Osteocyte (in vitro differentiated cells): ENCODE measurements around a stretch of chr17.

DNA sequence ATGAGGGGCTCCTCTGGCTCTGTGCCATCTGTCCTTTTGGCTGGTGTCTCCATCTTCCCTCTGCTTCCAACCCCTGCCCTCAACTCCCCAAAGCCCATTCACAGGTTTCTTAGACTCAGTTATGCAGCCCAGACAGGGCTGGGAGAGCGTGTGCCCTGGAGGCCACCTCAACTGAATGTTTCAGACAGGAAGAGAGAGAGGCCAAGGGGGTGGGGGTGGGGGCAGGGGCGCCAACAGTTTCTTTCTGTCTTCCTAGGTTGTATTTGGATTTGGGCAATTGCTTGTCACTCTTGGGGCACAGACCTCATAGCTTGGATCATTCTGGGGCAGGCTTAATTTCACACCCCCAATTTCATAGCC lies 14.9 kb upstream of the FZD2 start:
- PRO-cap, result no peak

GRCh38 chr17:44664938-44665302 lies 8.7 kb downstream of the MEIOC start:
- PRO-cap, result no peak

GRCh38 chr17:44911094-44911846 lies 4.0 kb downstream of the GFAP start:
- PRO-cap, result no peak

- PRO-cap, result no peak
Observed at GRCh38 chr17:44921075-44921814, 5.9 kb upstream of the GFAP start.

- PRO-cap, result no peak
Observed at GRCh38 chr17:45073572-45074236, 12.6 kb downstream of the NMT1 start.

DNA sequence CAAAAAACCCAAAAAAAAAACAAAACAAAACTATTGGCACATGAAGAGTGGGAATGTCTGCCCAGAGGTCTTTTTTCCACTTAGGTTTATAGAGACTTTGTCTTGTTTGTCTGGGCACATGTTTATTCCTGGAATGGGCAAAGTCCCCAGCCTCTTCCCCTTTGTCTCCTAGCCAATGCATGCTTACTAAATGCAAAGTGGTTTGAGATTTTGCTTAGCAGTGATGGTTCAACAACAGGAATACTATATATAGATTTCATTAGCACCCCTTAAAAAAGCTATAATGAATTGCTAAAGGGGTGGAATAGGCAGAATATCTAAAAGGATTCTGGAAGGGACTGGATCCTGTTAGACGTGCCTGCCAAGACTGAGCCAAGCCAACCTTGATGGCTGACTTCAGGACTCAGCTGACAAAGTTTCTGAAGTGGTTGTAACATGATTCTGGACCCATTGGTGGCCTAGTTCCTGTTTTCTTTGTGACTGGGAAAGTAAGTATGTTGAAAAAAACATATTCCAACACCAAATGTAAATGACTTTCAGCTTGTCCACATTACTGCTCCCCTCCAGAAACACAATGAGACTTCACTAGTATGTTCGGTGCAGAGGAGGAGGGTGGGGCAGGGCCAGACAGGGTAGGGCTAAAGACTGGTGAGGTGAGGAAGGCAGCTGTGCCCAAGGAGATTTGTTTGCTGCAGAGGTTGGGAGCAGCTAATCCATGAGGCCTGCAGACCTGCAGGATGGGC lies 26.2 kb downstream of the NMT1 start:
- PRO-cap, result no peak

DNA sequence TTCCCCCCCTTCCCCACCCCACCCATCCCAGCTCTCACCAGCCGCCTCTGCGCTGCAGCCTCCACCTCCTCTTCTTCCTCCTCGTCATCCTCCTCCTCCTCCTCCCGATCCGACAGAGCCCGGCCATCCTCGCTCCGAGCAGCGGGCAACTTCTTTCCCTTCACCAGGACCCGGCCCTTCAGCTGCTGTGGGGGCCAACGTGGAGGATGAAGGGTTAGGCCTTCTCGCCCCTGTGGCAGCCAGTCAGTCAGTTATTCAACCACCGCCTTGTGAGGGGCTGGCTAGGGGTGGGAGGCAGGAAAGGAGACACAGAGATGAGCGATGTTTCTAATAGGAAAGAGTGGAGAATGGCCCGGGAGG lies 17.0 kb downstream of the PLCD3 start:
- PRO-cap, result no peak

DNA sequence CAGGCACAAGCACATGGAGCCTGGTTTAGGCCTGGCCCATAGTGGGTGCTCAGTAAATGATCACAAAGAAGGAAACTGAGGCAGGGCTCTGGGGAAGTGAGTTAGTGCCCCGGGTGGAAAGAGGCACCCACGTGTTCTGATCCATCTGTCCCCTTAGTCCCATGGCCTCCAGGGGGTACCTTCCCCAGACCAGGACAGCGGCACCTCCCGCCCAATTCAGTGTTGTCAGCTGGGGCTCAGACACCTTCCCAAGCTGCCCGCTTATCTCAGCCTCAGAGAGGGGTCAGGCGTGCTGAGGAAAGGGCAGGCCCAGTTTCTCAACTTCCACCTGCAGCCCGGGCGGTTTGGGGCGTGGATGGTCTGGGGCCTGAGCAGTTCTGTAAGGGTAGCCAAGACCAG lies 5.2 kb downstream of the PLCD3 start:
- PRO-cap, result no peak

GRCh38 chr17:45224414-45224950 lies 2.8 kb downstream of the FMNL1 start:
- PRO-cap, result no peak

- PRO-cap, result no peak
Observed at GRCh38 chr17:45299309-45299786, 17.5 kb downstream of the MAP3K14 start.

DNA sequence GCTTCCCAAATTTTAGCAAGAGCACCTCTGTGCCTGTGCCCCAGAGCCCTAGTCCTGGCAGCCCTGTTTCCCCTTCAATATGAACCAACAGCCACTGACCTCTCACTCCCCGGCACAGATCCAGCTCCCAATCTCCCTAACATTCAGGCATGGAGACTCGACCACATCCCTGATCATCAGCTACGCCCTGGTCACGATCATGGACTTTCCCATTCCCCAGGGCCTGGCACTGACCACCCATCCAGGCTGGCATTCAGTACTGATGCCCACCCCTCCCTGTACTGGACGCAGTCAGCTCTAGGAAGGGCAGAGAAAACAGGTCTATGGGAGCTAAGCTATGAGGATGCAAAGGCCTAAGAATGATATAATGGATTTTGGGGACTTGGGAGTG lies 8.4 kb downstream of the ARHGAP27 start:
- PRO-cap, result no peak

DNA sequence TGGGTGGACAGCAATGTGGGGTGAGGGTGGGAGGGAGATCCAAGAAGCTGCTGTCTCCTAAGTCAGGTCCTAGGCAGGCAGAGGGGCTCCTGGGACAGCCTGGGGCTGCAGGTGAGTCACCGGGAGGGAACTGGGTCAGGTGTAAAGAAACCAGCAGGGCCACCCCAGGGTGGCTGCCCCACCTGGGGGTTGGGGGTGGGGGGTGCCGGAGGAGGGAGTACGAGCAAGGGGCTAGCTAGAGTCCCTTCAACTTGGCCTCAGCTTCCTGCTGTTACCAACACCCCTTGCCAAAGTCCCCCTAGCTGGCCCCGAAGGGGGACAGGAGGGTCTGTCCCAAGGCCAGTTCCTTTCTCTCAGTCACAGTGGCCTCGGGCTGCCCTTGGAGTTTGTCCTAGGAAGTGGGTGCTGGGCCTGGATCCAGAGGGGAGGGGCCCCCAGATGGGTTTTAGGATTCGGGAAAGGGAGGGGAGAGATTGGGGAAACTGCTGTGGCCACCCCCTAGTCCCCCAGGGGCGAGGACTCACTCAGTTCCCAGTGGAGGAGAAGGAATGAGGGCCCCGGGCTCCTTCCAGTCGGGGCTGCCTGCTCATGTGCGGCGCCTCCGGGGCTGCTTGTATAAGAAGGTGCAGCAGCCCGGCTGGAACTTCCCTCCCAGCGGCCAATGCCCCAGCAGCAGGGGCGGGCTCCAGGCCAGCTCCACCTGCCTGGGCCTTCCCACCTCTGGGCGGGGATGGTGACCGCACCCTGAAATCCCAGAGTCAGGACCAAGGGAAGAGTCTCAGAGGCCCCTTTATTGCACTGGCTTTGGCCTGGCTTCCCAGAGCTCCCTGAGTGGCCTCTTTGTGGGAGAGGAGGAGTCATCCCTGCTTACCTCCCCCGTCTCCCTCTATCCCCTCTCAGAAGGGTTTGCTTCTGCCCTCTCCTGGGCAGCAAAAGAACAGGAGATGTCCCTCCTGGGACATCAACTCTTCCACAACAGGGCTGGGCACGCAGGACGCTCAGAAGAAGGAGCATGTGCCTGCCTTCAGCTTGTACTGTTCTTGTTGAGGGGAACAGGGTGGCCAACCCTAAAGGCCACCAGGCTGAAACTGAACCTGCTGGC lies 7.3 kb downstream of the ARHGAP27 start:
- PRO-cap, result no peak

GRCh38 chr17:45641068-45641863 lies 142.9 kb upstream of the CRHR1 start:
- PRO-cap, result no peak

DNA sequence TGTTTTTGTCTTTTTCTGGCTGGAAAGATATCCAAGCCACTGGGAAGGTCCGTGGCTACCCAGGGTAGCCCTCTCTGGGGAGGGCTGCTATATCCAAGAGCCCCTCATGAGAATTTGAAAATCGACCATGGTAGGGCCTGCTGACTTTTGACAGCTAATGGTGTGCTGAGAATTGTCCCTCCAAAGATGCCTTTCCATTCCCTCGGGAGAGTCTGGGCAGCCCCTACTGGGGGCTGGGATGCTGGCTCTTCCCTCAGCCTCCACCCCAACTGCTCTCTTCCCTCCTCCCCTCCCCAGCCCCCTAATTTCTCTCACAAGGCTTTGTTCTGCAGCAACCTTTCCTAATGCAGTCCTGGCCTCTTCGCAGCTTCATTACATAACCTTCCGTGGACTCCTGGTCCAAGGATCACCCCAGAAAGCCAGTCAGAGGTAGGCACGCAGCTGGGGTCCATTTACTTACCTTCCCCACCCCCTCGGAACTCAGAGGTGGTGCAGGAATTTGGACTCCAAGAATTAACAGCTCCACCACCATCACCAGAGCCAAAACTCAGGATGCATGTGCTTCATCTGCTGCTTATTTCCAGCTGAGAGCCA lies 40.7 kb downstream of the MAPT start:
- PRO-cap, result no peak

DNA sequence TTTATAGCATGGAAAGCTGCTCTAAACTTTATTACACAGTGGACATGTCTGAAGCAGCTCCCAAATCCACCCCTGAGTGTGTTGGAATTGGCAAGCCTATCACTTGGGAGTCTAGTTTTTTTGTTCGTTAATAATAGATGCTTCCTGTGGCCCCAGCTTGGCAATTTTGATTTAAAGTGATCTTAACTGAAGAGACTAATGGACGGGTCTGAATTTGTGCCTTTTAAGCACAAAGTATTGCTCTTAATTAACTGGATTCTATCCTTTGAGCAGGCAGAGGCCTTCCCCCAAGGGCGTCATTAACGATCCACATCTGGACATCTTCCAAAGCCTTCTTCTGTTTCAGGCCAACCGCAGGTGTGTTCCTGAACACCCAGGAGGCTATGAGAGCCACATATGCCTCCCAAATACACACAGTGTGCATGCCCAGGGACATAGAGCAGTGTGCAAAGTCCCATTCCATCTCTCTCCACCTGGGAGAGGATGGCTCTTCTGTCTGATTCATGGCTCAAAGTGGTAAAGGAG lies 42.2 kb downstream of the MAPT start:
- PRO-cap, result no peak

DNA sequence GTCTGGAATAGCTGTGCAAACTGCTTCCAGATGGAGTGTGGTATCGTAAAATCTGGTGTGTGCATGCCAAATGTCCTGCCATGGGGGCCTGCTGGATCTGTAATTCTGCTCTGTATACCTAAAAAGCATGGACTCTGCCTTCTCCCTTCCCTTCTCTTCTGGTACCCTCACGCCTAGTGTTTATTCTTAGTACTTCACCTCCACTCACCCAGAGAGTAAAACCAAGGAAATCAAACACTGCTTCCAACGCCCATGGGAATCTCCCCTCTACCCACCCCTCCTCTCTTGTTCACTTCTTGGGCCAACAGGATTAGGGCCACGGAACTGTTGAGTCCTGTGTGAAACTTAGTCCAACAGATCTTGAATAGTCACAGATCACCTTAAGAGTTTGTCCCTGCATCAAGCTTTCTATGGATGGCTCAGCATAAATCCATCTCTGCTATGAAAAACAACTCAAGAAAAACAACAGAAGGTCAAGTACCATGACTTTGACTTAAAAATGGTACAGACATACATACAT lies 38.9 kb downstream of the STH start:
- PRO-cap, result no peak

DNA sequence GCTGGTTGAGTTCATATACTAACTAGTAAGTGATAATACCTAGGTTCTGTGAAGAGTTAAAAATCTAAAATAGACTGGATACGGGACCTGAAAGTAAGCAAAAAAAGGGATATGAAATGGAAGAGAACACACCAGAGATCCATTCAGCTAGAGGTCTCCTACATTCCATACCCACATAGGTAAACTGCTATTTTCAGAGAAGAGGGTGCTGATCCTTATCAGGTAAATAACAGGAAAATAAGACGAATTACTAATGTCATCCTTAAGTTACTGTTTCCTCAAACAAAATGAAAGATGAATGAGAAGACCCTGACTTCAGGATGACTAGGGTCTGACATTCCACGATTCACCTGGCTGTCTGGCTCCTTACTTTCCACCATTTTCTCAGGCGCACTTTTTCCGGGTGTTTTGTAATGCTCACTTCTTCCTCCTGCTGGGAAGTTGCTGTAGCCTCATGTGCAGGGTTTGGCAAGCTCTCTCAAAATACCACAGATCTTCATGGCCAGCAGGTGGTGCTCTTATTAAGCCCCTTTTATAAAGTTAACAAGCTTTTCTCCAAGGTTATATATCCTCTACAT lies 45.1 kb downstream of the STH start:
- PRO-cap, result no peak

DNA sequence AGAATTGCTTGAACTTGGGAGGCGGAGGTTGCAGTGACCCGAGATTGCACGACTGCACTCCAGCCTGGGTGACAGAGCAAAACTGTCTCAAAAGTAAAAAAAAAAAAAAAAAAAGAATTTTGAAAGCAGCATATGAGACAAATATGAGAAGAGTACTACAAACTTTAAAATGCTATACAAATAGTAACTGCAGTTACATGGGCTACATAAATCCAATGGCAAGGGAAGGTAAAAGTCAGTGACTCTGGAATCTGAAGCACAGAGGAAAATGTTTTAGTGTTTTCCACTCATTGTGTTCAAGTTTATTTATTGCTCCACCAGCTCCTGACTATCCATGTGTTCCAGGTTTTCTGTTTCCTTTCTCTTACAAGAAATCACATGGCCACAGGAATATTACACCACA lies 47.7 kb downstream of the STH start:
- PRO-cap, result no peak

DNA sequence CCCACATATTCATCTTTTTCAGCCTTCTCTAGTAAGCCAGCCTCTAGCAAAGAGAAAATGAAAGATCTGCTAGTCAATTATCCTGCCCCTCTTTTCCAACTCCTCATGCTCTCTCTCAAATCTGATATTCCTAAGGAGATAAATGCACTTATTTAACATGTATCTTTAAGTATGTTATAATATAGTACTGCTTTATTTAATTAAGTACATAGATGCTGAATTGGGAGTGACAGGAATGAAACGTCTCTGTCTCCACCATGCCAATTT lies 23.7 kb downstream of the KANSL1 start:
- PRO-cap, result no peak

DNA sequence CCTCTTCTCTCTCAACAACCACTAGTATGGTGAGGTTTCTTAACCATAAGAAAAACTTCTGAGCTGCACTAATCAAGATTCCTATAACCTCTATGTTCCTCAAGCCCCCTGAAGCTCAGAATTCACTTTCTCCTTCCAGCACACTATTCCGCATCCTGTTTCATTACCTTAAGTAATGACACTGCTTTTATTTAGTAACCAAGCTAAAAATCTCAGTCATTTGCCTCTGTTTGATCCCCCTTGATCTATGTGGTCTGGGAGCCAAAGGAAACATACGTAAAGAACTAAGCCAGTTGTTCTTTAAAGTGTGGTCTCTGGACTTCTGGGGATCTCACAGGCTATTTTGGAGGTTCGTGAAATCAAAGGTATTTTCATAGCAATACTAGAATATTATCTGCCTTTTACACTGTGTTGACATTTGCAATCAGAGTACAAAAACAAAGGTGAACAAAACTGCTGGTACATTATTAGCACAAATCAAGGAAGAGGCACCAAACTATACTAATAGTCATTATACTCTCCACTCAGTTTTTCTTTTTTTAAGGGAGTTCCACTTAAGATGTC lies 19.9 kb downstream of the KANSL1 start:
- PRO-cap, result no peak